Hair follicular keratinocyte (primary cell): Measurements from ENCODE around the genes RPL27A and ASCL3.

GRCh38 chr11:8032868-8033640 is 45.9 kb downstream of the EIF3F start:
- RAMPAGE, long total RNA = no peak

GRCh38 chr11:8059722-8060157 is 21.3 kb upstream of the TUB start:
- RAMPAGE, long total RNA = no peak

DNA sequence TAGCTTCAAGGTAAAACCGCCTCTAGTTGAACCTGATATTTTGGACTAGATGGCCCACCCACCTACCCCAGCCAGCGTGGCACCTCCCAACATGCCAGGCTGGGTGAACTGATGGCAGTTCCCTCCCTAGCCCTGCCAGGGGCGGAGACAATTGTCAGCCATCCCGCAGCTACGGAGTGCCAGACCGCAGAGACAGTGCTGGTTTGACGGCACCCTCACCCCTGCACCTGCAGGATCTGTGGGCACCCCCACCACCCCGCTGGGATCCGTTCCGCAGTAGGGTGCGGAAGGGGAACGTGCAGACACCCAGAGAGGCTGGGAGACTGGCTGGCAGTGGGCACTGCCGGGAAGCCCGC is 4.0 kb upstream of the LMO1 start:
- RAMPAGE, long total RNA = no peak

DNA sequence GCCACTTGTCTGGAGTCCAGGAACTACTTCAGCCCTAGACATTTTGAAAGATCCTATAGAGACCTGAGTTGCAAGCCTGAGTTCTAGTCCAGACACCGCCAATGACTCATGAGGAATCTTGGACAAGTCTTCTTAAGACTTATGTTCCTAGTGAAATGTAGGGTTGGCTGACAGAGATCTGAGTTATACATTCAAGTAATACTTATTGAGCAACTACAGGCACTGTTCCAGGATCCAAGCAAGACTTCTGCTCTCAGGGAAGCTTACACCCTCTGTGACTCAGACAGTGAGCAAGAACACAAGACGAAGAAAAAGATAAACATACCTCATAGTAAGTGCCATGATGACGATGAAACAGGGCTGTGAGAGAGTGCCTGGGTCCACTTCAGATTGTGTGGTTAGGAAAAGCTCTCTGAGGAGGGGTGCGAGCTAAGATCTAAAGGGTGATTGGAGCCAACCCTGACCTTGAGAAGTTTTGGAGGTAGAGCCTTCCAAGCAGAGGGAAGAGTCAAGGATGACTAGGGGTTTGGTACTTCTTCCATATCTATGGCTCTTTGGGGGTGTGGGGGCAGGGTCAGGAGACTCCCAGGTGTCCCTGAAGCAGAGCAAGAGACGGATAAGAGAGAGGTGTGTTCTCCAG is 10.3 kb upstream of the STK33 start:
- RAMPAGE, long total RNA = no peak

DNA sequence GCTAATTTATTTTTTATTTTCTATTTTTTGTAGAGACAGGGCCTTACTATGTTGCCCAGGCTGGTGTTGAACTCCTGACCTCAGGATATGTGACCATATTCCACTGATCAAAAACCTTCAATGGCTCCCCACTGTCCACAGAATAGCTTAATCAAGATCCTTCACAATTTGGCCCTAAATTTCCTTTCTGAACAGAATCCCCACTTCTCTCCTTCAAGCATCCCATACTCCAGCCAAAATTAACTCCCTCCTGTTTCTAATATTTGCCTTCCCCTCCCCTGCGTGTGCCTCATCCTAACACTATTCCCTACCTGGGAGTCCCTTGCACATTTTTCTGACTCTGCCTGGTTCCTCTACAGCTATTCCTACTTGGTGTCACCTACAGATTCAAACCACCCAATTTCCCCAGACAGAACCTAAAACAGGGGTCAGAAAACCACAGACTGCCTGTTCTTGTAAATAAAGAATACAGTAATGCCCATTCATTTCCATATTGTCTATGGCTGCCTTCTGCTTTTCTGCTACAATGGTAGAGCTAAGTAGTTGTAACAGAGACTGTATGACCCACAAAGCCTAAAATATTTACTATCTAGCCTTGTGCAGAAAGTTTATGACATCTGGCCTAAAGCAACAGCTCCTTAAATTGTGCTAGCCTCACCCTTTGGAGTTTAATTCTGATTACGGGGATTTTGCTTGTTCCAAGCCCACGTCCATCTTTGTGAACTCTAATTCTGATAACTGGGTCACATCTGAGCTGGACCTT is 22.3 kb downstream of the TRIM66 start:
- RAMPAGE, long total RNA = no peak

DNA sequence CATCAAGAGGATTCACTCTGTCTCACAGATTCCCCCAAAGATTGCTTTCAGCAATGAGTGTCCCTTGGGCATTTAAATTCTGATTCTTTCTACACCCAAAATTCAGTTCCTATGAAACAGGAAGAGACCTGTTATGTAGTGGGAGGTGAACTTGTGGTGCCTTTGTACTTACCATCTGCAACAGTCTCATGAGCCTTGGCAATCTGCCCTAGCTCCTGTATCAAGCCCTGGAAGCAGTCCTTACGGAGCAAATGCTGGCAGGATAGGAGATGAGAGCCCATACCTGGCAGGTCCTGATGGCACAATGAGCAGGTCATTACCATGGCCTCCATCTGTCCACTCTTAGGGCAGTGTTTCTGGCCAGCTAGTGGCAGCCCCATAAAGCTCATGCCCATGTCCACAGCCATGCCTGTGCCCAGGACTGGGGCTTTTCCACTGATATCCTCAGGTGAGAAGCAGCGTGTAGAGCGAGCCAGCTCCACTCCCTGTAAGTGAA is 10.8 kb downstream of the TRIM66 start:
- RAMPAGE, long total RNA = no peak

GRCh38 chr11:8682505-8683706 is at the start of gene RPL27A:
TSS of gene RPL27A (plus strand) at chr11:8682792.
- RAMPAGE, long total RNA = start-site peak on the plus strand at chr11:8682758-8682799, 854 and 427 reads in 2 replicates

DNA sequence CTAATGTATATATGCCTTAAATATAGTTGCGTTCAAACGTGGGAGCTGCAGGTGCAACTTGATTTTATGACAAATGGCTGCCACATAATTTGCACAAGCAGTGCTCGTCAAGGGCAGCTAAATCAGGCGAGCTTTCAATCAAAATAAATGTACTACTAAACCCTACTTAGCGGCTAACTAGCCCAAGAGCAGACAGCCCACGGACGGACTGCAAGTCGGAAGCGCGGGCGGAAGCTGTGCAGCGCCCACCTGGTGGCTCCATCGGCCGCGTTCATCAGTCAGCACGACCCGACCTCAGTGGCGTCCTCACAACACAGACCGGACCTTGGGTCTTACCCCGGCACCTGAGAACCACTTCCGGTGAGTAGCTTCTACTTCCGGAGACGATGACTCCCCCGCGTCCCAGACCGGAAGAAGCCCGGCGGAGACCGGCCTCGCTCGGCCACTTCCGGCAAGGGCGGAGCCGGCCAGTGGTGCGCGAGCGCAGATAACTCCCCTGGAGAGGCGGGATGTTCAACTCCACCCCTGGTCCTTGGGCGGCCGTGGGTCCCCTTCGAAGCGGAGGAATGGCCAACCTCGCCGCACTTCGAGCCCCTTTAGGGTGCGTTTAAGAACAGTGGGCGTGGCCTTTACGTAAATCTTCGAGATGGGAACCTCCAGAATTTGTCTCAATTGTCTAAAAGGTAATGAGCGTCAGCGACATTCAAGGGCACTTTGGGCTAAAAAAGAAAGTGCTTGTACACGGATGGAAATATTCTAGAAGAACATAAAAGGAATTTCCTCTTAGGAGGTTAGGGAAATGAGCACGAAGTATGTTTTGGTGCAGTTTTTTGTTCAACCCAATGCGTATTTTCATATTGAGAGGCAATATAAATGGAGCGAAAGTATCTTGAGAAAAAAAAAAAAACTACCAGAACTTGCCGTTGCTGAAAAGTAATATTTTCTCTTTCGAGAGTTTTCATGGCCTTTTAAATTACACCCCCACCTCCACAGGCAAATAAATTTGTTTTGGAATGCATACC is 6.3 kb downstream of the RPL27A start:
- RAMPAGE, long total RNA = no peak

GRCh38 chr11:8942956-8943275 is at the start of gene ASCL3:
TSS of gene ASCL3 (minus strand) at chr11:8943016.
- RAMPAGE, long total RNA = no peak

DNA sequence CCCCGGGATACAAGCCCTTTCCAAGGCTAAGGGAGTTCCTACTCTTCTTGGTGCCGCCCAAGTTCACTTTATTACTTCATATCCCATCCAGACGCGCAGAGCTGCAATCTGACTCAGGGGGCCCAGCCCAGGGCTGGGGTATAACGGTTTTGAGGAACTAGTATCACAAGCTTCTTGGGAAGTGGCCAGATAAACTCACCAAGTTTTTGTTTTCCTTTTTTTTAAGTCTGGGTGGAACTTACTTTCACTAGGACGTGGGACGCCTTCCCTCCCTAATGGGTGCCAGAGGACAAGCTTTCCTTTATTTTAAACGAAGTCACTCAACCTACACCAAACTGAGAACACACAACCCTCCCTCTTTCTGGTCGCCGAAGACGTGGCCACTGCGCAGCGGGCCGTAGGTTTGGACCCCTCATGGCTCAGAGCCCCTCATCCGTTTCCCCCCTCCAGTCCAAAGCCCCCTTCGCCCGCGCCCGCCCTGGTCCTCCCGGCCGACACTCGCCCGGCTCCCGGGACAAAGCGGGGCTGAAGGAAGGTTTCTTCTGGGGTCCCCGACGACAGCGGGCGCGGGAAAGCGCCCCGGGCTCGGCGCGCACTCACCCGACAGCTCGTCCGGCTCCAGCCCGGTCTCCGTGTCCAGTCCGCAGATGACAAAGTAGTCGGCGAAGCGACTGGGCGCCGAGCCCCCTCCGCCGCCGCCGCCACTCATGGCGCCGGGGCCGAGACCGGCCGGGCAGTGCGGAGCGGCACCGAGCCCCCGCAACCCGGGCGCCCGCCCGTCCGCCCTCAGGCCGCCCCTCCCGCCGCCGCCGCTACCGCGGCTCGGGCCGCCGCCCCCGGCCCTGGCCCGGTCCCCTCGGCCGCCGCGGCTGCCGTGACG is 549 bp downstream of the DENND5A start:
- RAMPAGE, long total RNA = no peak

DNA sequence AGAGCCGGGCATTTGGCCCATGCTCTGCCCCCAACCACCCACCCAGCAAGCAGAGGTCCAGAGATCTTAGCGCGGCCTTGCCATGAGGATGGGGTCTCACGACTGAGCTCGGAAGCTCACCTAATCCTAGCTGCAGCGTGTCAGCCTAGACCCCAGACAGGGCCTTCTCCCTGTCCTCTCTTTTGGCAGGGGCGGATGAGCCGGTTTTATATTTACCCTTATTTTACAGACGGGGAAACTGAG is 374 bp upstream of the DENND5A start:
- RAMPAGE, long total RNA = no peak

DNA sequence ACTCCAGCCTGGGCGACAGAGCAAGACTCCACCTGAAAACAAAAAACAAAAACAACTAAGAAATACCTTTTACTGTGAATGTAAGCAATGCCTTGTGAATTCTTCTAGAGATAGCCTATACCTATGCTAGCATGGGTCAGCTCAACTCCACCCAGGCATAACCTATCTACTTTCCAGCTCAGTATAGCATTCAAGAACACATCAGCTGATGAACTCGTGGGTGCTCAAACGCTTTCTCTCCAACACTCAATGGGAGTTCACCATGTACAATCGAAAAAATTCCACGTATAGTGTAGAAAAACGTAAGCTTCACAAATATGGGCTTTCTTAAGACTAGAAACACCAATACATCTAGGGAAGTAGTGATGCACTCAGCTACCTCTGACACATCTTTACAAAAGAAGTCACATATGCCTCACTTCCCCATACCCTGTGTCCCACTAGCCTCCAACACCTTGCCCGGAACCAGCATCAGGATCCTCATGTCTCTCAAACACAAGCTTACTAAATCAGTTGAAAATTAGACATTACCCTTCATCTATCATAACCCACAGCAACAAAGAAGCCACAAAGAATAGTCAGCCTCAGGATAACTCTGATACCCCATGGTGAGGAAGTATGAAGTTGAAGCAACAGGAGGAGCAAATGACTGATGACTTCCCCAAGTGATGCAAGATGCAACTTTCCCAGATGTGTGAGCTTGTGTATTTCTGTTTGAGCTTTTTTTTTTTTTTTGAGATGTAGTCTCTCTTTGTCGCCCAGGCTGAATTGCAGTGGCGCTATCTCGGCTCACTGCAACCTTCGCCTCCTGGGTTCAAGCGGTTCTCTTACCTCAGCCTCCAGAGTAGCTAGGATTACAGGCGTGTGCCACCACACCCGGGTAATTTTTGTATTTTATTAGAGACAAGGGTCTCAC is 8.3 kb upstream of the DENND5A start:
- RAMPAGE, long total RNA = no peak

- RAMPAGE, long total RNA = no peak
Measured at GRCh38 chr11:9363093-9363668, 21.3 kb upstream of the IPO7 start.

GRCh38 chr11:9532945-9533393 is 40.5 kb upstream of the WEE1 start:
- RAMPAGE, long total RNA = no peak

DNA sequence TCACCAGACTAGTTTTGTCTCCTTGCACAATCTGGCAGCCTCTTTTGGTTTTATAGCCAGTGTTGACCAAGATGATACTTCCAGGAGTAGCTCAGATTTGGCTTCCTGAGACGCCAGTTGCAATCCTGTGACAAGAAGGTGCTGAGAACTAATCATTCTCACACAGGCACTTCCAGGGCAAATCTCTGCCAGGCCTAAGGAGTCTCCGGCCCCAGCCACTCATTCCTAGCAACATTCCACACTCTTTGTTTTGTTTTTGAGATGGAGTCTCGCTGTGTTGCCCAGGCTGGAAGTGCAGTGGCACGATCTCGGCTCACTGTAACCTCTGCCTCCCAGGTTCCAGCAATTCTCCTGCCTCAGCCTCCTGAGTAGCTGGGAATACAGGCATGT is 38.0 kb upstream of the WEE1 start:
- RAMPAGE, long total RNA = no peak

DNA sequence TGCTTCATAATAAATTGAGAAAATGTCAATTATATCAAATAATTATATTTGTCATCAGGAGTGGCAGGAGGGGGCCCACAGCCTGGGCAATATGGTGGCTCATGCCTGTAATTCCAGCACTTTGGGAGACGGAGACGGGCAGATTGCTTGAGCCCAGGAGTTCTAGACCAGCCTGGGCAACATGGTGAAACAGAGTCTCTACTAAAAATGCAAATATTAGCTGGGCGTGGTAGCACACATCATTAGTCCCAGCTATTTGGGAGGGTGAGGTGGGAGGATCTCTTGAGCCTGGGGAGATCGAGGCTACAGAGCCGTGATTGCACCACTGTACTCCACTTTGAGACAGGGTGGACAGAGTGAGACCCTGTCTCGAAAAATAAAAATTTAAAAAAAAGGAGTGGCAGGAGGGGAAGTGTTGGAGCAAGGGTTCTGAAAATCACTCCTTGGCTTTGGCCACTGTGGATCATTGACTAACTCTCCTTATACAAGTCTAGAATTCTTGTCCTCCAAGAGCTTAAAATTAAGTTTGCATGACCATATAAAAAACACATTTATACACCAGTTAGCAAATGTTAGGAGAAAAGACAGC is 2.4 kb upstream of the WEE1 start:
- RAMPAGE, long total RNA = no peak

DNA sequence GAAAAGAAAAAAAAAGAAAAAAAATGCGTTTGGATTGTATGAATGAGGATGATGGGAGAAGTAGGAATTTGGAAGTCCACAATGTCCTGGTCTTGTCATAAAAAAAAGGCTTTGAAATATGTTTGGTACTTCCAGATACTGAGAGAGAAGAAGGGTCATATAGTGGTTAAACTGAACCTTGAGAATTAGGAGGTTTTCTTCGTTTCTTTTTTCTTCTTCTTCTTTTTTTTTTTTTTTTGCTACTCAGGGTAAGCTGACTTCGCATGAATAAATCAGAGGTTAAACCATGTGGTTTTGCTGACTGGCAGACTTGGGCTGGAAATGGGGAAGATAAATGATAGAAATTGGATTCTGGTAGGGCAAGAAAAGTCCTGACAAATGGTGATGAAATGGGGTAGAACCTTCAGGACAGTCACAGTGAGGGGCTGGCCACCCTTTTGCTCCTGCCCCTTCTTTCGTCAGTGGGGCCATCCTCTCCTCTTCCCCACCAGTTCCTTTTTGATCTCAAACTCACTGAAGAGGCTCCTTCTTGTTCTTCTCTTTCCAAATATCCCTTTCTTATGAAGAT is 1.7 kb upstream of the SWAP70 start:
- RAMPAGE, long total RNA = no peak

- RAMPAGE, long total RNA = no peak
Measured at GRCh38 chr11:9716346-9717292, 52.7 kb downstream of the SWAP70 start.

DNA sequence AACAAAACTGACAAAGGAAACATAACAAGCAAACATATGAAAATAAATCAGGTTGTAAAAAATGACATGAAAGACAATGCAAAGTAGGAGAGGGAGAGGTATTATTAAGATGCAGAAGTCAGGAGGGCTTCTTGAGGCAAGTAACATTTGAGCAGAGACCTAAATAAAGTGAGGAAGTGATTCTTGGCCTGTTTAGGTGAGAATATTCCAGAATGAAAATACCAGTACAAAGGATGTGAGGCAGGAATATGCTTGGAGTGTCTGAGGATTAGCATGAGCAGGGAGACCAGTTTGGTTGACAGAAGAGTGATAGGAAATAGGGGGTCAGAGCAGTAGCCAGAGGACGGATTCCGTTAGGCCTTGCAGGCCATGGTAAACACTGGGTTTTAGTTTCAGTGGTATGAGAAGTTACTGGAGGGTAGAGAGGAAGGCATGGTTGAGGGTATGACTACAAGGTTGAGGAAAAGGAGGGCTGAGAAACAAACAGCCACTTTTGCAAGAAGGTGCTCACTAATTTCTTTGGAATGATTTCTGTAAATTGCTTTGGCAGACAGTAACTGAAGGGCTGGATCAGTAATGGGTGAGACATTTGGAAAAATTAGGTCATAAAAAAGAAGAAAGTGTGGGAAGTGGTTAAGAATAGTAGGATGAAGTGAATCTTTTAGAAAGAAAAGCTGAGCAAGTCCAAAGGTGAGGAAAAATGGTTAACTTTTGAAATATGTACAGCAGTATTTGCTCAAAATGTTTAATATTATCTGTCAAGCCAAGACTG is 191.9 kb downstream of the SWAP70 start:
- RAMPAGE, long total RNA = no peak

- RAMPAGE, long total RNA = no peak
Measured at GRCh38 chr11:10219473-10219911, 74.5 kb downstream of the SBF2 start.